HTR-8/SVneo (cell line): ENCODE data around the gene FARP1.

GRCh38 chr13:97114815-97115419, 107.2 kb upstream of the MBNL2 start:
- RRBS, result no CpG with 5 or more reads among the region's 8 CpGs

GRCh38 chr13:97223104-97223987, 1.2 kb downstream of the MBNL2 start:
- RRBS, result no CpG with 5 or more reads among the region's 8 CpGs

- RRBS, result 96% methylated on average over 3 of the region's 14 CpGs
Measured at GRCh38 chr13:97225430-97226445, 3.6 kb downstream of the MBNL2 start.

- RRBS, result no CpG with 5 or more reads among the region's 7 CpGs
Measured at GRCh38 chr13:97226718-97227873, 5.0 kb downstream of the MBNL2 start.

DNA sequence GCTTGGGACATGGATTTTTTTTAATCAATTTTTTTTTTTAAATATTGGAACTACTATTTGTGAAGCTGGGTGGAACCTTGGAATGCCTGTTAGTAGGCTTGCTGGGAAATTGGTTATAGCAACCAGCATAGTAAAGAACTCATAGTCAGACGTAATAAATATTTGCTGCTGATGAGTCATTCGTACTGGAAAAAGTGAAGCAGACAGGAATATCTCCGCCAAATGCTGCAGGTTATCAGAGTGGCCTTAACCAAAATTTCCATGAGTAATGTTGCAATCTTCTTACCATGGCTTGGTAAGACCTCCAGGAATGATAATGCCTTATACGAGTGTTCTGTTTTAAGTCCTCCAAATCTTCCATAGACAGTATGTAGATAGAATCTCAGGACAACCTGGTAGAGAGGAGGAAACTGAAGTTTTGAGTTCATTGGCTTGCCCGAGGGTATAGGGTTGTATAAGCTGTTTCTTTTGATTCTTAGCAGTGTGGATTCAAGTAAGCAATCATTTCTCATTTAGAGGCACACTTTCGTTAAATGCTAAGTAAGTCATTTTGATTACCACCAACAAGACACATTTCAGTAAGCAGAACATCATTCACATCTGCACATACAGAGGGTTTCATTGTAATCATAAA, 34.3 kb downstream of the MBNL2 start:
- RRBS, result no CpG with 5 or more reads among the region's 6 CpGs

DNA sequence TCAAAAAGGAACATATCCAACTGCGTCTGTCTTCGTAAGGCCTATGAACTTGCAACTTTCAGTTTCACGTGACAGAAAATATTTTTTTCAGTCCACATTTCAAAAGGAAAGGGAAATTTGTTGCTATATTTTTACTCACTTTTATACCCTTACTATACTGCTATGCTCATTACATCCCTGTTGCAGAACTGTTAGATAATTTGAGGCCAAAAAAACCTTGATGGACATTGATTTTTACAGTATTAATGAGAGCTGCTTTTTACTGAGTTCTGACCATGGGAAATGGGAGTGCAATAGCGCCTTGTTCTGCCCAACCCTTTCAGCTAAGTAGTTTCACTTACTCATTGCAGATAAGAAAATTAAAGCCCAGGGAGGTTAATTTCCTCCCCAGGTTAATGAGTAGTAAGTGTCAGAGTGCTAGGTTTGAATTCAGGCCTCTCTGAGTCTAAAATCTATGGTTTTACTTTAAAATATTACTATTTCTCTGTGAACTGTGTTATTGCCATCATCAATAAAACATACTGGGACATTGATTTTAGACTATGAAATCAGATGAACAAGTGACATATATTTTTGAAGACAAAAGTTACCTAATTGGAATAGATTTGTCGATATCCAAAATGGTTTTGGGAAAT, 93.6 kb upstream of the RAP2A start:
- RRBS, result no CpG with 5 or more reads among the region's 5 CpGs

DNA sequence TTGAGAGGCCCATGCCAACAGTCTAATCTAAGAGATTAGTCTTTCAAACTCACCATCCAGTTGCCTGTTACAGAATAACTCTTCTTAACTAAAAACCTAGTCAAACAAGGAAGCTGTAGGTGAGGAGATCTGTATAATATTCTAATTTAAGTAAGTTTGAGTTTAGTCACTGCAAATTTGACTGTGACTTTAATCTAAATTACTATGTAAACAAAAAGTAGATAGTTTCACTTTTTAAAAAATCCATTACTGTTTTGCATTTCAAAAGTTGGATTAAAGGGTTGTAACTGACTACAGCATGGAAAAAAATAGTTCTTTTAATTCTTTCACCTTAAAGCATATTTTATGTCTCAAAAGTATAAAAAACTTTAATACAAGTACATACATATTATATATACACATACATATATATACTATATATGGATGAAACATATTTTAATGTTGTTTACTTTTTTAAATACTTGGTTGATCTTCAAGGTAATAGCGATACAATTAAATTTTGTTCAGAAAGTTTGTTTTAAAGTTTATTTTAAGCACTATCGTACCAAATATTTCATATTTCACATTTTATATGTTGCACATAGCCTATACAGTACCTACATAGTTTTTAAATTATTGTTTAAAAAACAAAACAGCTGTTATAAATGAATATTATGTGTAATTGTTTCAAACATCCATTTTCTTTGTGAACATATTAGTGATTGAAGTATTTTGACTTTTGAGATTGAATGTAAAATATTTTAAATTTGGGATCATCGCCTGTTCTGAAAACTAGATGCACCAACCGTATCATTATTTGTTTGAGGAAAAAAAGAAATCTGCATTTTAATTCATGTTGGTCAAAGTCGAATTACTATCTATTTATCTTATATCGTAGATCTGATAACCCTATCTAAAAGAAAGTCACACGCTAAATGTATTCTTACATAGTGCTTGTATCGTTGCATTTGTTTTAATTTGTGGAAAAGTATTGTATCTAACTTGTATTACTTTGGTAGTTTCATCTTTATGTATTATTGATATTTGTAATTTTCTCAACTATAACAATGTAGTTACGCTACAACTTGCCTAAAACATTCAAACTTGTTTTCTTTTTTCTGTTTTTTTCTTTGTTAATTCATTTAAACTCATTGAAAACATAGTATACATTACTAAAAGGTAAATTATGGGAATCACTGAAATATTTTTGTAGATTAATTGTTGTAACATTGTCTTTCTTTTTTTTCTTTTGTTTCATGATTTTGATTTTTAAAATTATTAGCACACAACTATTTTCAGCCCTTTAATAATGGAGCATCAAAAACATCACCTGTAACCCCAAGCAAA, 41.3 kb upstream of the RAP2A start:
- RRBS, result no CpG with 5 or more reads among the region's 9 CpGs

DNA sequence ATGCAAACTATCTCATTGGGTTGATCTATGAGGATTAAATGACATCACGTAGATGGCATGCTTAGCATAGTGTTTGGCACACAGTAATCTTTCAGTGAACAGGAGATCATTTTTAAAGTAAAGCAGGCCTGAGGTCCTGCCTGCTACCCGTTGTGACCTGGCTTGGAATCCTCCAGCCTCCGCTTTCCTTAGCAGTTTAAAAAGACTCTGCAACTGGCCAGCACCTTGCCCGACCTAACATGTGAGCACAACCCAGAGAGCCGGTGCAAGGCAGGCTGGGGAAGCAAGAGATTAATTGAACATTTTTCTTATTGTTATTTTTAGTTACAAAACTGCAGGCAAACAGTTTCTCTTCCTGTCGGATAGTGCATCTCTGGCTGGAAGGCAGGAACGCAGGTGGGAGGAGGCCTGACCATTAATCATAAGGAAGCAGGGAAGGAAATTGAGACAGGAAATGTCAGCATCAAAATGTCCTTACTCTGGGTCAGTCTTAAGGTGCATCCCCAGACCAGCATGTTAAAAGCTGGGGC, 226.5 kb downstream of the RAP2A start:
- RRBS, result no CpG with 5 or more reads among the region's 7 CpGs

- RRBS, result 3% methylated on average over 56 of the region's 103 CpGs
Measured at GRCh38 chr13:98142351-98143169, at the start of gene FARP1. Gene FARP1 (plus strand): TSS chr13:98143094.

DNA sequence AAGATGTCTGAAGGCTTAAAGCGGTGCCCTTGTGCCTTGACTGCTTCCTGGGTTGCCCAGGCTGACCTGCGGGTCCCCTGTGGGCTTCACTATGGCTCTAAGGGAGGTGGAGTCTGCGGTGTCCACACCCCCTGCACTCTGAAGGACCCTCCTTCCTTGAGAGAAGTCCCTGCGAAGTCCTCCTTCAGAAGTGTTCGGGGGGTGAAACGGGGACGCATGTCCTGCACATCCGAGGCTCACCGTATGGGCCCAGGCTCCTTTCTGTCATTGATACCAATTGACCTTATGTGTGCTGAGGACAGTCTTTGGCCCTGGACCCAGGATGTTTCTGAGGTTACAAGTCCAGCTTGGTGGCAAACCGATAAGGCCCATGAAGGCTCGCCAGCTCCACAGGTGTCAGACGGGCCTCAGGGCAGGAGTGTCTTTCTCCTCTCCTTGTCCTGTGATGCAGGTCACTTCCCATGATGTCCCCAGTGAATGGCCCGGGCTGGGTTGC, 11.6 kb upstream of the RNF113B start:
- RRBS, result no CpG with 5 or more reads among the region's 13 CpGs

DNA sequence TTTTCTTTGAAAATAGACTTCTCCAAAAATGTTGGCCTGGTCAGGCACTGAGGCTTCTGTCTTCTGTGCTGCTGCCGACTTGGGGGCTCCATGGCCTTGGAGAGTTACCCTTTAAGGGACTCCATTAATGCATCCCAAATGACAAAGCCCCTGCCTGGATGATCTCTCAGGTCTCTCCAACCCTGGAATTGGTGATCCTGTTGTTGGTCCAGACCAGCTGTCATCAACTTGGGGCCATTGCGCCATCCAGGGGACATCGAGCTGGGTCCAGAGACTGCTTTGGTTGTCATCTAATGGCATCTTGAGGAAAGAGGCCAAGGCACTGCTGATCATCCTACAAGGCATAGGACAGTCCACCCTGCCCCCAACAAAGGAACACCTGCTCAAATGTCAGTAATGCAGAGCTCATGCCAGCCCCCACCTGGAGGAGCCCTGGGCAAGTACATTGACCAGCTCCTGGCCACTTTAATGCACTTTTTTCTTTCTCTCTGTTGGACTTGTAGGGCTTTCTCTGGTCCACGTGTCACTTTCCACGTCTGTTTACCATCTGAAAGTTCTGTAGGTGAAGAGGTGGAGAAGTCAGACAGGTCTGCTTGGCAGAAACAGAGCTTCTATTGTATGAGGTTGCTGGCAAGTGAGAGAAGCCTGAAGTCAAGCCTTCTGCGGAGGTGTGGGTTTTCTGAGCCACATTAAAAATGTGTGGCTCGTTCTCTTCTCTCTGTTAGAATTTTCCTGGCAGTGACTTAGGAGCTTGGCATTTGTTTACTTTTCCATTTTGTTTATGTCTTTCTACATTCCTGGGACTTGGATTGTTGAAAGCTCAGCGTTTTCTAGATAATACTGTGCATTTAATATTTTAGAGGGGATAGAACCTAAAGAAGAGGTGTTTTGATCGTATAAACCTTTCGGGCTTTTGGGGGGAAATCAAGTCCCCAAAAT, 124.0 kb upstream of the RNF113B start:
- RRBS, result no CpG with 5 or more reads among the region's 10 CpGs

DNA sequence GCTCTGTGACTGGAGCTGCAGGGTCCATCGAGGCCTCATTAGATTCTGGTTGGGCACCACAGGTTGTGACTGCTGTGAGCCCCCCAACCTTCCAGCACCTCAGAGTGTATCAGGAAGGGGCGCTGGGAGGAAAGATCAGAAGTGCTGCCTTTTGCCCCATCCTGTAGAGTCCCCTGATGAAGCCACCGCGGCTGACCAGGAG, 136.5 kb downstream of the STK24 start:
- RRBS, result no CpG with 5 or more reads among the region's 4 CpGs

DNA sequence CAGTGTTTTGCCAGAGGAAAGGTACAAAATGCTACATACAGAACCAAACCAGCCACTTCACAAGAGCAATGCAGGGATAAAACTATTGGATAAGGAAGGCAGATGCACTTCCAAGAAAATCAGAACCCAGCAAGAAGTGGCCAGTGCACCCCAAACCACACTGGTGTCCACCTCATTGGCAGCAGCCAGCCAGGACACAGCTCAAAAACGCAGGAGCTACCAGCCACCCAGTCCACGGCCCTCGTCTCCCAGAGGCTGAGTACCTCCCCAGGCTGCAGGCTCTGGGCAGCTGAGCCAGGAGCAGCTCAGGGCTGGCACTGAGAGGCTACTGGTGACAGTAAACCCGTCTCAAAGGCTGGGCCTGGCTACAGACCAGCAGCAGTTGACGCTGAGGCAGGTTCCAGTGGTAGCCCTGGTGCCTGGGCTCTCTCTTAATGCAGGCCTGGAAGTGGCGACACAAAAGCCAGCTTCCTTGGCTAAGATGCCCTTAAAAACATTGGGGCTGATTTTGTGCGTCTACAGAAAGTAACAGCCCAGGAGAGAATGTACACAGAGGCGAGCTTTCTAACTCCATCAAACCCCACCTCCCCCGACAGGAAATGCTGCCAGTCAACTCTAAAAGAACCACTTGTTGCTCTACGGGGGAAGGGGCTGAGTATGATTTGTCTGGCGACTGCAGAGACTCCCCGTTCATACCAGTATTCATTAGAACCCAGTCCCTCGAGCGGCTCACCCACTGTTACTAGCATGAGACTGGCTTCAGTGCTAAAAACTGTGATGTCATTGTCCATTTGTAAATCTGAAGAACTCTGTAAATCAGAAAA, 126.3 kb downstream of the STK24 start:
- RRBS, result no CpG with 5 or more reads among the region's 14 CpGs

GRCh38 chr13:98467460-98468144, 109.3 kb downstream of the STK24 start:
- RRBS, result no CpG with 5 or more reads among the region's 12 CpGs

GRCh38 chr13:98548229-98548712, 28.6 kb downstream of the STK24 start:
- RRBS, result no CpG with 5 or more reads among the region's 5 CpGs

GRCh38 chr13:98570447-98570756, 6.5 kb downstream of the STK24 start:
- RRBS, result no CpG with 5 or more reads among the region's 4 CpGs

DNA sequence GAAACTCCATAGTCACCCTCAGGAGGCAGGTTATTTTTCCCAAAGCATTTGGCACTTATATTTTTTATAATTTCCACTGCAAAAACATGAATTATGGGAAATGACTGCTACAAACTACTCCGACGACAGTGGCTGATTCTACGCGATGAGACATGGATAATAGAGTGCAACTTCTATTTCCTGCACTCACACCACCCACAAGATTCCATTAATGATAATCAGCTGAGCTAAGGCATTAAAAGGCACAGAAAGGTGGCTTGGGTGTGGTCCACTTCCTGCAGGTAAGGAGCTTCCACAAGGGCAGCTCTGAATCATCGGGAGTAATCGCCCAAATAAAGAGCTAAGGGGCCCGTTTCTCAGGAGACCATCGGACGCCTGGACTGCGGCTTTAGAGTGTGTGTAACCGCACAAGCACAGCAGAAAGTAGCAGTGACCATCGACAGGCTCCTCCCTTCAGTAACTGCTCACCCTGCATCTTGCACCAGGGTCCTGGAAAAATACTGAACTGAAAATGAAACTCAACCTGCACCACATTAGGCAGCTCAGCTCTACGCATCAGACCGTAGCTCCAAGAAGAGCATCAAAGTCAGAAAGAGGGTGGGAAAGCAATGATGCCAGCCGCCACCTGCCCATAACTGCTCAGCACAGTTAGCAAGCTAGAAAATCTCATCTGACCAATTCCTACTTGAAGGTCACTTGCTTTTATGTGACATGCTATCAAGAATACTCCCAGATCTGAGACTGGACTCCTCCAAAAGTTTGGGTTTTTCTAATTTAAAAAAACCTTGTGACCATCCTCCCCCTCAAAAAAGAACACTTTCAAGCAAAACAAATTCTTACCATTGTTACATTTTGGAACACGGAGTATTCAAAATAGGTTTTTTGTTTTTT, 5.9 kb downstream of the STK24 start:
- RRBS, result no CpG with 5 or more reads among the region's 16 CpGs

GRCh38 chr13:98653362-98653785, 76.5 kb upstream of the STK24 start:
- RRBS, result no CpG with 5 or more reads among the region's 6 CpGs

- RRBS, result no CpG with 5 or more reads among the region's 11 CpGs
Measured at GRCh38 chr13:98658025-98658535, 81.2 kb upstream of the STK24 start.

GRCh38 chr13:98751856-98752521, 483 bp downstream of the SLC15A1 start:
- RRBS, result 4% methylated on average over 20 of the region's 47 CpGs